Heart left ventricle (tissue), 7 donors: ENCODE measurements around the genes SEPTIN11 and CXCL13.

DNA sequence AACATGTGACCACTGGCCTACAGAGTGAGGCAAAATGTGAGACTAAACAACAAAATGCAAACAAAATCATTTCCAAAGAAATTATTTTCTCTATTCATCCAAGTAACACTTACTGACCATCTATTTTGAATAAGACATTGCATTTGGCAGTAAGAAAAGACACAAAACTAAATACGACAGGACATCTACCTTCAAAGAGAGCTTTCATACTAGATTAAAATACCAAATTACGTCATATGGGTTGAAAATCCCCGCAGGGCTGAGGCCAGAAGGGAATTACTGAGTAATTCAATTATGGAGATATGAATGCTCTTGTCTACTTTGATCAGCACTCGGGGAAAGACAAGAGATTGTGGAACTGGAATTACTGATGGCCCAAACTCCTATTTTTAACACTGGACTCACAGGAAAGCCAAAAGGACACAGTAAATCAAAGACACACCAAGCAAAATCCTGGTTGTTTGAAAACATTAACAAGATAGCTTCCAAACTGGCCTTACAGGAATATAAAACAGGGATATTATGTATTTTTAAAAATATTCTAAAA is 7.1 kb downstream of the SCARB2 start:
- PRO-cap, 6 experiments: no peak in any of the 6 experiments
- RAMPAGE, long total RNA, 2 experiments: no peak in any of the 2 experiments
- RRBS: no CpG with 5 or more reads among the region's 4 CpGs

- PRO-cap, 6 experiments: no peak in any of the 6 experiments
- RAMPAGE, long total RNA, 2 experiments: no peak in any of the 2 experiments
- RRBS: no CpG with 5 or more reads among the region's 9 CpGs
Measured at GRCh38 chr4:76255989-76256561, 4.6 kb downstream of the FAM47E start.

DNA sequence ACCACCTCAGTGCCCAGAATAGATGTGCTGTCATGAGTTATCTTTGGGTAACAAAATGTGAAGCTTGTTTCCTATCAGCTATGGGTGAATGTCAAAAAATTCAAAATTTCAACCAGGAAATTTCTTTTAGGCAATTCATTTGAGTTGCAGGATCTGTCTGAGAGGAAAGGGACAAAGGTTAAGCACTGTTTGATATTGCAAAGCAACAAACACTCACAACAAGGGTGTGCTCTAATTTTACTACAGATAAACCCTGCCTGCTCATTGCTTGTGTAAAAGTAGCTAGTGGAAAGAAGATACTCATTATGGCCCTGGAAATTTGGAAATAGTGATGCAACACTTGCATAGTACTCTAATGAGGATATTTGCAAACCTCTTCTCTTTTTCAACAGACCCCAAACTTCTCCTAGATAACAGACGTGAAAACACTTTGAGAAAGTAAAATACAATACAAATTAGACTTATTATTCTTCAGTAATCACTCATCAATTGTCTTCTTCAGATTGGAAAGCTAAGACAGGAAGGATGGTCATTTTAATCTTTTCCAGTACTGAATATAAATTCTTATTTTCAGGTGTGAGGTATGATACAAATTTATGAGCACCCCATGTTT is 27.1 kb downstream of the FAM47E start:
- PRO-cap, 6 experiments: no peak in any of the 6 experiments
- RAMPAGE, long total RNA, 2 experiments: no peak in any of the 2 experiments
- RRBS: no CpG with 5 or more reads among the region's 1 CpG

DNA sequence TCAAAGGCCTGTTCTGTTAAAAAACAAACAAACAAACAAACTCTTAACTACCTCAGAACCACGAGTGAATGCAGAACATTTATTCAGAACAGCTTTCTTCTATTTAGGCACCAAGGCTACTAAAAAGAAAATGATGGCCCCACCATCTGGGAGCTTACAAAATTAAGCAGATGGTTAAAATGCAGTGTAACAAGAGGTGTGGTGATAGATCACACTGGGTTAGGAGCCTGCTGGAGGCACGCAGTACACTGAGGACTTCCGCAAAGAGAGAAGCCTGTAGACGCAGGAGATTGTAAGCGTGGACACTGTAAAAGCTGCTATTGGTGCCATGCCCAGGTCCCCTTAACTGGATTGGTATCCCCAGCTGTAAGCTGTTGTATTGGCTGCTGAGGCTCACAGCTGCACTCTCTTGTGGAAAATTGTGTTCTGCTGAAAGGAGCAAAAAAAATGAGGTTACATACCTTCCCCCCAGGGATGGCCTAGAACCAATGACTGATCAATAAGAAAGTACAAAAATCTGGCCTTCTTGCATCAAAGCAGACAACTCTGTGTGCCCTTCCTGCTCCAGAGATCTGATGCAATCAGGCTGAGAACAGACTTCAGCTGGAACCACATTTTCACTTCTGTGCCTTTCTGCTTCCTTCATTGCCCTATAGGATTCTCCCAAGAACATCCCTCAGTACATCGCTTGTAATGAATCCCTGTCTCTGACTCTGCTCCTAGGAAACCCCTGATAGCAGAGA is 60.0 kb downstream of the SHROOM3 start:
- PRO-cap, 6 experiments: no peak in any of the 6 experiments
- RAMPAGE, long total RNA, 2 experiments: no peak in any of the 2 experiments
- RRBS: no CpG with 5 or more reads among the region's 6 CpGs

GRCh38 chr4:76536062-76536609 is 101.1 kb downstream of the SHROOM3 start:
- PRO-cap, 6 experiments: no peak in any of the 6 experiments
- RAMPAGE, long total RNA, 2 experiments: no peak in any of the 2 experiments
- RRBS: no CpG with 5 or more reads among the region's 2 CpGs

DNA sequence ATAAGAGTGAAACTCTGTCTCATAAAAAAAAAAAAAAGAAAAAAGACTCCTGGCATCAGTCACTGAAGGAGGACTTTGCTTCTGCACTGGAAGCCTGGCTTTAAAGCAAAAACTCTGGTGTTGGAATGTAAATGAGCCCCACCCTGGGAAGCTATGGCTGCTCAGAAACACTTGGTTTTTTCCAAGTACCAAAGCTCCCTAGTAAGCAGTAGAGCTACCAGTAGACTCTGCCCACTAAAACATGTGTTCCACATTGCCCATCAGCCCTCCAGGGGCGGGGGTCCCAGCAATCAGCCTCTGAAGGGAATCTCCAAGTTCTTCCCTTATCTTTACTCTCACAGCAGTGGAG is 154.4 kb downstream of the SHROOM3 start:
- PRO-cap, 6 experiments: no peak in any of the 6 experiments
- RAMPAGE, long total RNA, 2 experiments: no peak in any of the 2 experiments
- RRBS: no CpG with 5 or more reads among the region's 1 CpG

GRCh38 chr4:76623244-76623618 is 188.2 kb downstream of the SHROOM3 start:
- PRO-cap, 6 experiments: no peak in any of the 6 experiments
- RAMPAGE, long total RNA, 2 experiments: no peak in any of the 2 experiments
- RRBS: no CpG with 5 or more reads among the region's 1 CpG

DNA sequence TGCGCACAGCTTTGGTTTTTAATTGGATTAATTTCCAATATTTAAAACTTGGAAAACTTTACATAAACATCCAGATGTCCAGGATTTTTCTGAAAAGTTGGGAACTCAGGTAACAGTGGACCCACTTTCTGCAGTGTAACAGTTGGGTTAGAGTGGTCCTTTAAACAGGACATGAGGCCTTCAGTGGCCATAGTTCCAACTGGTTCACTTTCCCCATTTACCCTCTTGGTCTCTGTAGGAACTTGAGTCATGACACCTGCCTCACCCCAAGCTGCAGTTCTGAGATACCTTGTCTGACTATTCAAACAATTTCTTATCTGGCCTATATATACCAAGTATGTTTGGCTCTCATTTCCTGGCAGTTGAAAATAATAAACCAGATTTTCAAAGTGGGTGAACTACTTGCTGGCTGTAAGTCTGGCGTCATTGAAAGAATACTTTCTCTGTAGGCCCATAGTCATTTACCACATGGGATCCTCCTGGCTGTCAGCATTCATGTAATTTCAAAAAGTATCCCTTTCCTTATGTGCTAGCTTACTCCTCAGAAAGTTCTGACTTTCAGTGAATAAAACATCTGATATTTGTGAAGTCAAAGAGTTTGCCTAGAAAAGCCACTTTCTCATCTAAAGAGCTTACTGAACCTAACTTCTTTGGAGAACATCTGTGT is 228.8 kb downstream of the SHROOM3 start:
- PRO-cap, 6 experiments: no peak in any of the 6 experiments
- RAMPAGE, long total RNA, 2 experiments: no peak in any of the 2 experiments
- RRBS: no CpG with 5 or more reads among the region's 2 CpGs

DNA sequence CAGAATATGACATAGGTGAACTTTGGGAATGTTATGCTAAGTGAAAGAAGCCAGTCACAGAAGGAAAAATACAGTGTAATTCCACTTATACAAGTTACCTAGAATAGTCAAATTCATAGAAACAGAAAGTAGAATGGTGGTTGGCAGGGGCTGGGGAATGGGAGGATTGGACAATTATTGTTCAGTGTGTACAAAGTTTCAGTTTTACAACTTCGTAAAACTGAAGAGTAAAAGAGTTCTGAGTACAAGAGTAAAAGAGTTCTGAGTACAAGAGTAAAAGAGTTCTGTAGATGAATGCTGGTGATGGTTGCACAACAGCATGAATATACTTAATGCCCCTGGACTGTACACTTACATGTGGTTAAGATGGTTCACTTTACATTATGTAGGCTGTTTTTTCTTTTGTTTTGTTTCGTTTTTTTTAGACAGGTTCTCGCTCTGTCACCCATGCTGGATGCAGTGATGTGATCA is 231.0 kb downstream of the SOWAHB start:
- PRO-cap, 6 experiments: no peak in any of the 6 experiments
- RAMPAGE, long total RNA, 2 experiments: no peak in any of the 2 experiments
- RRBS: no CpG with 5 or more reads among the region's 3 CpGs

- PRO-cap, 6 experiments: no peak in any of the 6 experiments
- RAMPAGE, long total RNA, 2 experiments: no peak in any of the 2 experiments
- RRBS: no CpG with 5 or more reads among the region's 10 CpGs
Measured at GRCh38 chr4:76715727-76716715, 181.9 kb downstream of the SOWAHB start.

- PRO-cap, 6 experiments: no peak in any of the 6 experiments
- RAMPAGE, long total RNA, 2 experiments: no peak in any of the 2 experiments
- RRBS: 20% methylated on average over 1 of the region's 19 CpGs
Measured at GRCh38 chr4:76802267-76803192, 95.4 kb downstream of the SOWAHB start.

DNA sequence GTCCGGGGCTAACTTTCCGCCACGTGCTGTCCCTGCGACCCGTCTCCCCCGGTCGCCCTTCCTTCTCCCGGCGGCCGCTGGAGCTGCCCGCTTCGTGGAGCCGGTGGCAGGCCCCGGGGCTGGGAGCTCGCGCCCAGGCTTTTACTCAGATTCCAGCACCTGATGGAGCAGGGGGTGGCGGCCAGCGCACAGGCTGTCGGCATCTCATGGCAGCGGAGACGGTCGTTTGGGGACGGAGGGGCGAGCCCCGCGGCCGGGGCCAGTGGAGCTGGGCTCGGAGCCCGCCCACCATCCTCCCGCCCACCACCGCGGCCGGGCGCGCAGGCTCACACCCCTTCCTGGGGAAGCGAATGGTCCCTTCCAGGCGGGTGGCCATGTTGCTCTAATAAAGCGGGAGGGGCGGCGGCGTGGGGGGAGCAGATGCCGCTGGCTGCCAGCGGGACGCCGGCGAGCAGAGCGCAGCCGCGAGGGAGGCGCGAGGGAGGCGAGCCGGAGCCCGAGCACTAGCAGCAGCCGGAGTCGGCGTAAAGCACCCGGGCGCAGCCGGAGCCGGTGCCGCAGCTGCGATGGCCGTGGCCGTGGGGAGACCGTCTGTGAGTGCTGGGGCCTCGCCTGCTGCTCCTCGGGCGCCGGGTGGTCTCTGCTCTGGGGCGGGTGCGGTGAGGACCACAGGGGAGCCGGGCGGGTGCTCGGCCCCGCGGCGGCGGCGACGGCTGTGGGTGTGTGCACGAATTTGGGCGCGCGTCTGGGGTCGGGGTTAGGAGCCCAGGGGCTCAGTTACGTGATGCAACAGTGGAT is at the start of gene SEPTIN11:
Gene SEPTIN11, plus strand, starts transcription at position 415 of the 798 bp plus-strand sequence.
- PRO-cap, 6 experiments: peak in 6 of 6 experiments; most common plus-strand start position 454 of the sequence (in 6); most common minus-strand start position 228 of the sequence (in 5)
- RAMPAGE, long total RNA, 2 experiments: start-site peak on the minus strand in 1 of 2 experiments, centred at position 299 of the sequence, 9 reads per replicate
- RRBS: 2% methylated on average over 30 of the region's 87 CpGs

GRCh38 chr4:76989052-76989752 is 39.6 kb downstream of the SEPTIN11 start:
- PRO-cap, 6 experiments: no peak in any of the 6 experiments
- RAMPAGE, long total RNA, 2 experiments: no peak in any of the 2 experiments
- RRBS: no CpG with 5 or more reads among the region's 10 CpGs

DNA sequence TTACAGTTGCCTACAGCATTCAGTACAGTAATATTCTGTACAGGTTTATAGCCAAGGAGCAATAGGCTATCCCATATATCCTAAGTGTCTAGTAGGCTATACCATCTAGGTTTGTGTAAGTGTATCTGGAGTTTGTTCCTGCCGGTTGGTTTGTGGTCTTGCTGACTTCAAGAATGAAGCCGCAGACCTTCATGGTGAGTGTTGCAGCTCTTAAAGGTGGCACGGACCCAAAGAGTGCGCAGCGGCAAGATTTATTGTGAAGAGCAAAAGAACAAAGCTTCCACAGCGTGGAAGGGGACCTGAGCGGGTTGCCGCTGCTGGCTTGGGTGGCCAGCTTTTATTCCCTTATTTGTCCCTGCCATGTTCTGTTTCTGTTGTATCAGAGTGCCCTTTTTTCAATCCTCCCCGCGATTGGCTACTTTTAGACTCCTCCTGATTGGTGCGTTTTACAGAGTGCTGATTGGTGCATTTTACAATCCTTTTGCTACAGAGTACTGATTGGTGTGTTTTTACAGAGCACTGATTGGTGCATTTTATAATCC is 40.3 kb downstream of the SEPTIN11 start:
- PRO-cap, 6 experiments: no peak in any of the 6 experiments
- RAMPAGE, long total RNA, 2 experiments: no peak in any of the 2 experiments
- RRBS: no CpG with 5 or more reads among the region's 11 CpGs

DNA sequence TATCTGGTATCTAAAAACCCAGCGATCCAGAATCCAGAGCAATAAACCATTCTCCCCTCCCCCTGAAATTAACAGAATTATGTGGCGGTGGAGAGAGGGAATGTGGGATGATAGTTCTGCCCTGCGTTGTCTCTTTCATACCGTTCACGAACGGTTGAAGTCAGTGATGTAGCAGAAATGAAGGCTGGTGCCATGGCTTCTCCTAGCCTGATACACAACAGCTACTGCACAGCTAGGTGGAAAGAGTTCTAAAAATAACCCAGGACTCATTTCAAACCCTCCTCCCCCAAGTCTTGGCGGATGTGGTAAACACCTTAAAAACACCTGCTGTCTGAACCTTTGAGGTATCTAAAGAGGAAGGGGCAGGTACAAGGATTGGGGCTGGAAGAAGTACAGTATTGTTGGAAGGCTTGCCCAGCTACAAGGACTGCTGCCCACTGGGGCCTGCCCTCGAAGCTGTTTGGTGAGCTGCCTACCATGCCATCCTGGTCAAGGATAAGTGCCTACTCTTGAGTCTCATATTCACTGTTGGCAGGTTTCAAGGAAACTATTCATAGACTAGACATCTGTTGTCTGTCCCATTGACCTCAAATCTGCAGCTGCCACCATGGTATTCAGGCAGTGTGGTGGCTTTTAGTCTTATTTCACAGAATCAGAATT is 44.6 kb downstream of the SEPTIN11 start:
- PRO-cap, 6 experiments: no peak in any of the 6 experiments
- RAMPAGE, long total RNA, 2 experiments: no peak in any of the 2 experiments
- RRBS: no CpG with 5 or more reads among the region's 8 CpGs

DNA sequence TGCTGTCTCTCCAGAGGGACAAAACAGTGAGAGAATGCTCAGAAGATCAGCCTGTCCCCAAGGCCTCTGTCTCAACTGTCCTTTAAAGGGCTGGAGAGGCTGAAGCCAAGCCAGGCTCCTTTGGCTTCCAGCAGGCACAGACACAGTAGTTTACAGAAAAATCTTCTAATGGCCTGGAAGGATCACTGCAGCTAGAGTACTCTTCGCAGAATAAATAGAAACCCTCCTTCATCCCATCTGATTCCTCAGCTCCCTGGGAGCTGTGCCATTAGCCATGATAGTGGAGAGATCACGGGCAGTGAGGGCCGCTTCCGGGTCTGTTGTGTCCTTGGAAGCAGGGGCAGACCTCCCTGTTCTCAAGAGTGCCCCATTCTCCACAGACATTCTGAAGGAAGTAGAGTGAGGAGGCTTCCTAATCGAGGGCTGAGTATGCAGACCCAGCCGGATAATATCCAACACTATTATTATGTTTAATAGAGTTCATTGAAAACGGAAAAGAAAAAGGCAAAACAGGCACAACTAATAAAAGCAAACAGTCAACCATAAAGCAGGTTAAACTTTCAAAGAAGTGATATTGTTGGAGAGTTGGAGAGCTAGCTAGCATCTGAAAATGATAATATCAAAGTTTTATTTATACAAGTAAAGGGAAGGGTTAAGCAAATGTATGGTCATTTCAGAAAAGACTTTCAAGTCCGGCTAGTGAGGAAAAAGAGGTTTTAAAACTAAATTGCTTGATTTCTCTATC is 62.9 kb downstream of the CCNI start:
- PRO-cap, 6 experiments: no peak in any of the 6 experiments
- RAMPAGE, long total RNA, 2 experiments: no peak in any of the 2 experiments
- RRBS: no CpG with 5 or more reads among the region's 8 CpGs

GRCh38 chr4:77050020-77050492 is 25.7 kb downstream of the CCNI start:
- PRO-cap, 6 experiments: no peak in any of the 6 experiments
- RAMPAGE, long total RNA, 2 experiments: no peak in any of the 2 experiments
- RRBS: no CpG with 5 or more reads among the region's 2 CpGs

DNA sequence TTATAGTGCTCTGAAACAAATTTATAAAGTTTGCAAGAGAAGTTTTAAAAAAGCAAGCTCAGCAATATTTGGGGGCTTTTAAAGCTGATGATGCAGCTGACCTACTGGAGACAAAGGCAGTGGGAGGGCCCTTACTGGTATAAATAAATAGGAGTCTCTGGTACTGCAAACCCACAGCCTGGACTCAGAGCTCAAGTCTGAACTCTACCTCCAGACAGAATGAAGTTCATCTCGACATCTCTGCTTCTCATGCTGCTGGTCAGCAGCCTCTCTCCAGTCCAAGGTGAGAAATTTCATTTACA is at the start of gene CXCL13:
Gene CXCL13, plus strand, starts transcription at position 174 of the 302 bp plus-strand sequence.
- PRO-cap, 6 experiments: no peak in any of the 6 experiments
- RAMPAGE, long total RNA, 2 experiments: no peak in any of the 2 experiments
- RRBS: no CpG with 5 or more reads among the region's 1 CpG

- PRO-cap, 6 experiments: no peak in any of the 6 experiments
- RAMPAGE, long total RNA, 2 experiments: no peak in any of the 2 experiments
- RRBS: no CpG with 5 or more reads among the region's 1 CpG
Measured at GRCh38 chr4:77619506-77619805, 13.8 kb downstream of the CXCL13 start.

DNA sequence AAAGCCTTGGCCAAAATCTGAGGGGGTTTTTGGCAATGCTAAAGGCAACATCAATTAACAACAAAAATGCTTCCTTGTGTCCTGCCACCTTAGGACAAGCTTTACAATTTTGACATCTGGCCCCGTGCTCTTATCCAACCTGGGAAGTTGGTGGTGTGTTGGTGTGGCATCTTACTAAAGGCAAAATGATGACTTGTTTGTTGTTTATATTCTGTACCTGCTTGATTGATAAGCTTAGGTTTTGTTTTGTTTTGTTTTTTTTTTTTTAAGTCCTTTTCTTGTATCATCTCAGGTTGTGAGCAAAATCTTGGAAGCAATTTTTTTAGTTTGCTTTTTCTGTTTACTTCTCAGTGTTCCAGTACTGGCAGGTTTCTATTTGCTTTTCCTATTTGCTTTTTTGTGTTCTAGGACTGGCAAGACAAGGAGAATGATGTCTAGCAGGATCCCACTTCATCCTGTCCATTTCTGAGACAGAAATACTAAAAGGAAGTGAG is 15.5 kb downstream of the CXCL13 start:
- PRO-cap, 6 experiments: no peak in any of the 6 experiments
- RAMPAGE, long total RNA, 2 experiments: no peak in any of the 2 experiments
- RRBS: no CpG with 5 or more reads among the region's 1 CpG